Aortic smooth muscle cell (primary cell): Measurements from ENCODE around the gene PPP1CB.

GRCh38 chr2:27903857-27904355 lies 13.4 kb downstream of the BABAM2 start:
- RRBS, result no CpG with 5 or more reads among the region's 6 CpGs

DNA sequence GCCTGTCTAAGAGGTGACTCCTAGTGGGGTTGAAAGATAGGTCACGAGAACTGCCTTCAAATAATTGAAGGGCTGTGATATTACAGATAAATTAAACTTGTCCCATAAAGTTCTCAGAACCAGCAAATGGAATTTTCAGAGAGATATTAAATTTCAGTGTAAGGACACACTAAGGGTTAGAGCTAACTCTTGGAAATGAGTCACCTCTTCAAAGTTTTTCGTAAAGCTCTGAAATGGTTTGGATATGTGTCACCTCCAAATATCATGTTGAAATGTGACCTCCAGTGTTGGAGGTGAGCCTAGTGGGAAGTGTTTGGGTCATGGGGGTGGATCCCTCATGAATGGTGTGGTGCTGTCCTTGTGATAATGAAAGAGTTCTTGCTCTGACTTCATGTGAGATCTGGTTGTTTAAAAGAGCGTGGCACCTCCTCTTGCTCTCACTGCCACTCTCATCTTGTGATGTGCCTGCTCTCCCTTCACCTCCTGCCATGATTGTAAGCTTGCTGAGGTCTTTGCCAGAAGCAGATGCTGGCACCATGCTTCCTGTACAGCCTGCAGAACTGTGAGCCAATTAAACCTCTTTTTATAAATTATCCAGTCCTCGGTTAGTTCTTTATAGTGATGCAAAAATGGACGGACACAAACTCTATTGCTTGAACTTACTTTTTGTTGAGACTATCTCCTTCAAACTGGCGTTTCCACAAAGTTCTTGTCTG lies 87.4 kb downstream of the BABAM2 start:
- RRBS, result no CpG with 5 or more reads among the region's 6 CpGs

GRCh38 chr2:28080802-28081502 lies 190.4 kb downstream of the BABAM2 start:
- RRBS, result no CpG with 5 or more reads among the region's 7 CpGs

DNA sequence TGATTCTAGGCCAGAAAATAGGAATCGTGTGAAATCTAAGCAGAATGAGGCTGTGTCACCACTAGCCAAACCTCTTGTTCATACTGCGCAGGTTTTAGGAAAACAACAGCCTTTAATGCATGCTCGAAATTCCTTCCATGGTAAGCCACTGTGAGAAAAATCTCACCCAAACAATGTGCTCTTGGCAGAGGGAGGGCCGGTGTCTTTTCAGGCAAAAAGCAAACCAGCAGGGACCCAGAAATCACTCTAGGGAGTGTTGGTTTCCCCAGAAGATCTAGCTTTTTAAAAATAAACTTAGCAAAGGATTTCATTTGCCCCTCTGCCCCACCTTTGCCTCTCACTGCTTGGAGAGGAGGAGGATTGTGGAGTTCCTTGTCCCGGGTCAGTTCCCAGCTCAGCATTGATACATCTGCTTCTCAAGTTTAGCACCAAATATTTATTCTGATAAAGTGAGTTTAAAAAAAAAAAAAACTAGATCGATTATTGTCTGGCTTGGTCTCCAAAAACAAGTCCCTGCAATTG lies 71.1 kb upstream of the FOSL2 start:
- RRBS, result no CpG with 5 or more reads among the region's 6 CpGs

GRCh38 chr2:28367692-28368308 lies 24.9 kb upstream of the FOSL2 start:
- RRBS, result no CpG with 5 or more reads among the region's 16 CpGs

GRCh38 chr2:28376945-28377683 lies 15.5 kb upstream of the FOSL2 start:
- RRBS, result no CpG with 5 or more reads among the region's 25 CpGs

DNA sequence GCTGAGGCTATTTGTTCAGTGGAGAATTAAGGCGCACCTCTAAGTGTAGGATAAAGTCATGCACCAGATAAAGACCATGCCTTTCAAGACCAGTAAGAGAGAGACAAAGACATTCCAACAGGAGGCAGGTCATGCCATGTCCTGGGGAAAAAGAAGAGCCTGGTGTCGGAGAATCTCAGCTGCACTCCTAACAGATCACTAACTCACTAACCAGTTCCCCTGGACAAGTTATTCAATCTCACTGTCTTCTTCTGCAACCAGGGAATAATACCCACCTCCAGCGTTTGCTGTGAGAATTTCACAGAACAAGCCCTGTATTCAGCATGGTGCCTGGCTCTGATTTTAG lies 3.1 kb upstream of the FOSL2 start:
- RRBS, result no CpG with 5 or more reads among the region's 3 CpGs

GRCh38 chr2:28411525-28412863 lies 19.3 kb downstream of the FOSL2 start:
- RRBS, result no CpG with 5 or more reads among the region's 34 CpGs

DNA sequence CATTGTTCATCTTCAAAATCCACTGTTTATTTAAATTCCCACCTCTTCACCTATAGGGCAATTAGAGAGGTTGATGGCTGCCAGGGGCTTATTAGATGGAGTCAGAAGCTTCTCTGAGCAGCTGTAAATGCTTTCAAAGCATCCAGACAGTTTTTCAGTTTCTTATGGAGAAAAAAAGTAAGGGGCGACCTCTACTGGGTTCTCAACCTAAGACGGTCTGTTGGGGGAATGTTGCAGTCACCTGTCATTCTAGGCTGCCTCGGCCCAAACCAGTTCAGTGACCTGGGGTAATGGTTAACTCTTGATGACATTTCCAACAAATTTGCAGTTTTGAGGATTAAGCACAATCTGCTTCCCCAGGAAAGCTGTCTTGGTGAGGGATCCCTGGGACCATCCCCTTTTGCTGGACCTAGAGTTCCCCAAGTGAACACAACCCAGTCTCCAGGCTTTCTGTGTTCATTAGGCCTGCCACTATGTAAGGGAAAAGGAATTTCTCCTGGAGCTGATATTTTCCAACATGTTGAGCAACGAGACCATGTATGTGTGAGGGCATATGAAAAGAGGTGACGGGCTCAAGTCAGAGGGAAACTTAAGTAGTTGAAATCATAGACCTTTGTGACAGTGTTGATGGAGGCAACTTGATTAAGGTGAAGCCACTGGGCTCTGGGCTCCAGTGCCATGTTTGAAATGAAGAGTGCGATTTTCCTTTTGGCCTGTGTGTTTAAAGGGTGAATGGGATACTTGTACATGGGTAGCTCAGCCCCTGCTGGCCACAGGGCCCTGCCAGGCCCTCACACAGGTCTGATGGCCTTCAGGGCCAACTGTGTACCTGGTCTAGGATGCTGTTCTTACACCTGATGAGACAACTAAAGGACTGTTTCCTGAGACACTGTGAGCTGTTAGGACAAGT lies 26.9 kb downstream of the FOSL2 start:
- RRBS, result no CpG with 5 or more reads among the region's 6 CpGs

GRCh38 chr2:28538928-28539511 lies 43.2 kb downstream of the PLB1 start:
- RRBS, result no CpG with 5 or more reads among the region's 17 CpGs

DNA sequence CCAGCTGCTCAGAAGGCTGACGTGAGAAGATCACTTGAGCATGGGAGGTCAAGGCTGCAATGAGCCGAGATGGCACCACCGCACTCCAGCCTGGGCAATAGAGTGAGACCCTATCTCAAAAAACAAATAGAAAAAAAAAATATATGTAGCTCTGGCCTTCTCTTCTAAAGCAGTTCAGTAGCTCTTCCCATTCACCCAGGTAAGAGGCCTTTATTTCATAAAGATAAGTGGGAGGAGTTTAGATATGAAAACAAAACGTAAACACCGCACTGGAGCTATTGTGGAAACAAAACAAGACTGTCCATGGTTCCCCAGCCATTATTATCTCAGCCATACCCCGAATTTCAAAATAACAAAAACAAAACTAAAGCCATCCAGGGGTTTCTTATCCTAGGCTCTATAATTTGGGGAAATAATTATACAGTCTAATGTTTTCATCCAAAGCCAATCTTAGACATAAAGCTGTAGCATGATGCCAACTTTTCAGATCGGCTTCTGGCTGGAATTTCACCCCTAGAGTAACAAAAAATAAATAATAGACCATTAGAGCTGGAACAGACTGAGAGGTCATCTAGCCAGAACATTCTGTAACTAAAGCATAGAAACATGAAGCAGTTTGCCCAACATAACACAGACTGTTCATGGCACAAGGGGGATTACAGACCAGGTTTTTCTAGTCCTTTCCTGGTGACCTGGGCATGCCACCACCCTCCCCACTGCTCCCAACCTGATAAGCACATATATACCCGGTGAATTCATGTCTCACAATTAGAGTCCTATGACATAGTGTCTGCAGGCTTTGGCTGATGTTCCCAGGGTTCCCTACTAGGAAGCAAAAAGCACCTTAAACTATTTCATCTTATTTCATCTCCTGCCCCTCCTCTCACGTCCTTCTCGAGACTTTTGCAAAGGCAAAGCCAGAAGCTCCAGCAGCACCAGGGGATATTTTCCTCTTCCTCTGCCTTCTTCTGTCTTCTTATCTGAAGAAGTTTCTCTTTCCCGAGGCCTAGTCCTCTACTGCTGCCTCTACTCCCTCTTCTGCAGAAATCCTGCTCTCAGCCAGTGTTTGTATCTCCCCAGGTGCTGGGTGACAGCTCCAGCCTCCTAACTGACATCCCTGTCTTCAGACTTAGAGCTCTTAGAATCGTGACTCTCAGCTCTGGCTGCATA lies 116.5 kb upstream of the PPP1CB start:
- RRBS, result no CpG with 5 or more reads among the region's 12 CpGs

DNA sequence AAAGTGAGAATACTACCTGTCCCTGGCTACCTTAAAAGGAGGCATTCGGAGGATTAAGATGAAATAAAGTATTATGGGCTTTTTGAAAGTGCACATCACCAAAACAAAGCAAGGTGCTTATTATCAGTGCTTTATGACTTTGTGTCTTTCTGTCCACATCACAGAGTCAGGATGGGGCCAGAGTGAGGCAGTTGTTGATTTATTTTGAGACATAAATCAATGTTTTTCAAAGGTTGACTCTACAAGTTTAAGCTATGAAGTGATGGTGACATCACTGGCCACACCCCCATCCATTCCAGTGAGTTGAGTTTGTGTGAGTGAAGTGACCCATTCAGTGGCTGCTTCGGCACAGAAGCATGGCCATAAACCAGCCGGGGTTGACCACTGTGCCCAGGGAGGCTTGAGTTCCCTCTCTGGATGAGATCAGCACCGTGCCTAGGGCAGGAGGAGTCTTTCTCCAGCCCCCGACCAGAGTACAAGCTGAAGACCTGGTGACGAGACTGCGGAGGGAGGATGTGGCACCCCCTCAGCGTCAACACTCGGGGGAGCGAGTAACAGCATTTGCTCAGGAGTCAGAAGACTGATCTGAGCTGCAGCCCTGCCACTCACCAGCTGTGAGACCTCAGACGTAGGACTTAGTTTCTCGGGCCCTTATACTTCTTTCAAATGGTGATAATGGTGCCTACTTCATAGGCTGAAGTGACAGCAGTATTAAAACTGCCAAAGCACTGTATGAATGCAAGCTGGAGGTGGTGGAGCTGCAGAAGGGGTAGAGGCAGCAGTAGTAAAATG lies 88.9 kb upstream of the PPP1CB start:
- RRBS, result no CpG with 5 or more reads among the region's 12 CpGs

GRCh38 chr2:28663541-28663753 lies 88.2 kb upstream of the PPP1CB start:
- RRBS, result no CpG with 5 or more reads among the region's 1 CpG

DNA sequence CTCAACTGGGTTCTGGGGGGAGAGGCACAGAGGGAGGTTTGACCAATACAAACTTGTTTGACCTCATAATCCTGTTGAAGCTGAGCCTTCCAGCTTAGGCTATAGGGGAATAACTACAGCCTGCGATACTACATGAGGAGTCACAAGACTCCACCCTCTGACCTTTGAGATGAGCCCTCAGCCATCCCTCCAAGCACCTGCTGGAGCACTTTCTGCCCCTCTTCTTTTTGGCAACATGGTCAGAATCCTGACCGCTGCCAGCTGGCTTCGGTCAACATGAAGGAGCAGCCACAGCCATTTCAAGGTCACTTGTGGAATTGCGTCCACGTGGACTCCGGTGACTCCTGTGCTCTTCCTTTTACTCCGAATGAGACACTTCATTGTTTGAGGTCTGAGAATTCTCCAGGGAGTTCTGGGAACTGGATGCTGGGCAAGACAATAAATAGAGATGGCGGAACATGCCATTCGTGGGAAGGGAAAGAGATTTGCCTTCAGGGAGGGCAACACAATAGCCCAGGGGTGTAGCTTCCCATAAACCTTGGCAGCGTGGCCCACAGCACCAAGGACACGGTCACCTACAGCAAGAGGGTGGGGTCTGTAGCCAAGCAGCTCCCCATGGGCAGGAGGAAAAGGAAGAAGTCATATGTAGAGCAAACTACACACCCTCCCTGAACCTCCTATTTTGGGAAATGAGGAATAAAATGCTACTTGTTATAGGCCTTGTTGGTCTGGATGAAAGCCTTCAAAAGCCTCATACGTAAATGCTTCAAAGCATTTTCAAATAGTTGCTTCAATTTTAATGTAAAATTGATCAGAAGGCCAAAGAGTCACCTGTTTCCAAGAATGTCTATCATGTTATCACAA lies 73.3 kb upstream of the PPP1CB start:
- RRBS, result no CpG with 5 or more reads among the region's 12 CpGs

DNA sequence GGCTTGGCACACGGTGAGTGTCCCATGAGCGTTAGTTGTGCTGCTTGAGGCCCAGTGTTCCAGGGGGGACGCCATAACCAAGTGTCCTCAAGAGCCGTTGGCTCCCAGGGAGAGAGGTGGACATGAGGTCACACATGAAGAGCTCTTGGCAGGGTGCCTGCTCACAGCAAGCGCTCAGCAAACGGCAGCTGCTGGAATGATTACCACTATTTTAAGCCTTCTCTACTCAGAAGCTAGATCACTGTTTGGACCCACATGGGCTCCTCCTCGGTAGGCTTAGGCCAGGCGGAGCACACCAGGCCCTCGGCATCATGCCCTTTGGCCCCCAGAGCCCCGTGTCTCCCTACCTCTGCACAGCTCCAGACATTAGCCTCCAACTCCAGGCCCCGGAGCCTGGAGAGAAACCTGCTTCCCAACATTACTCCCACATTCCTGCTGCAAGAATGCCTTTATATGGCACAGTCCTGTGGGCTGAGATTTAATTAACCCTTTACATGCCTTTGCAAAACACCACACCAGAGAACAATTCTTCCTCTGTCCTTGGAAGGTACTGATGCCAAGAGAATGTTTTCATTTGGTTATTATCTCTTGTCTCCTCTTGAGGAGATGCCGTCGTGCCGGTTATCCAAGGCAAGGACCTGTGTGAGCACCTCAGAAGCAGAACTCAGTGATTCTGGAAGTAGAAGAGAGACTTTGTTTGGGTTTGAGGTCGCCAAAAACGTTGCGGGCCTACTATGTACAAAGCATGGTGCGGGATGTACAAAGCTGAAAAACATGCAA lies 68.3 kb upstream of the PPP1CB start:
- RRBS, result no CpG with 5 or more reads among the region's 18 CpGs

GRCh38 chr2:28702110-28702835 lies 49.4 kb upstream of the PPP1CB start:
- RRBS, result no CpG with 5 or more reads among the region's 6 CpGs

DNA sequence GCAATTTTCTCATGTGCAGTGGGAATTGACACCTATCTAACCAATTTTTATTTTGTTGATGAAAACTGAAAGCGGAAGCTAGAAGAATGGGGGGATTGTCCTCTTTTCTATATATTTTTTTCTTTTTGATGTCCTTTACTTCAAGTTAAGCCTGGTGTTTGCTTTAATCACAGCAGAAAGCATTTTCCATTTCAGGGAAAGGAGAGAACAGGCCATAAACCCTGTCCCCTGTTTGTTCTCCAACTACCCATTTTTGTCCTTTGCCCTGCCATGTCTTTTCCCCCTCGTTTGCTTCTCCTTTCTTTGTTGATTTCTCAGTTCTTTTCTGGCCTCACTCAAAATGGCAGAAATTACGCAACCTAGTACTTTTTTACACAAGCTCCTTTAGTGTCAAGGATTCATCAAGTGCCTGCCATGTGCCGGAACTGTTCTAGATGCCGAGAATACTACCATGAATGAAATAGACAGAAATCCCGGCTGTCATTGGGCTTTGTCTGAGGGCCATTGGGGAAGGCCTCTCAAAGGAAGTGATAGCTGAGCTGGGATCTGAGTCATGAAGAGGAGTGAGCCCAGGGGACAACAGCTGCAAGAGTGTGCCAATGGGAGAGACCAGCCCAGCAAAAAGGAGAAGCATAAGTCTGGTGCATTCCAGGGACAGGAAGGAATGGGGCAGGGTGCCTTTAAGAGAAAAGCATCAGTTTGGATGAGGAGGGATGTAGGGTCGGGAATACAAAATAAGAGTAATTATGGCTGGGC lies 34.4 kb upstream of the PPP1CB start:
- RRBS, result no CpG with 5 or more reads among the region's 7 CpGs

GRCh38 chr2:28751373-28752198 lies at the start of gene PPP1CB:
Gene PPP1CB (plus strand): TSS chr2:28751830.
- RRBS, result 0% methylated on average over 5 of the region's 100 CpGs

DNA sequence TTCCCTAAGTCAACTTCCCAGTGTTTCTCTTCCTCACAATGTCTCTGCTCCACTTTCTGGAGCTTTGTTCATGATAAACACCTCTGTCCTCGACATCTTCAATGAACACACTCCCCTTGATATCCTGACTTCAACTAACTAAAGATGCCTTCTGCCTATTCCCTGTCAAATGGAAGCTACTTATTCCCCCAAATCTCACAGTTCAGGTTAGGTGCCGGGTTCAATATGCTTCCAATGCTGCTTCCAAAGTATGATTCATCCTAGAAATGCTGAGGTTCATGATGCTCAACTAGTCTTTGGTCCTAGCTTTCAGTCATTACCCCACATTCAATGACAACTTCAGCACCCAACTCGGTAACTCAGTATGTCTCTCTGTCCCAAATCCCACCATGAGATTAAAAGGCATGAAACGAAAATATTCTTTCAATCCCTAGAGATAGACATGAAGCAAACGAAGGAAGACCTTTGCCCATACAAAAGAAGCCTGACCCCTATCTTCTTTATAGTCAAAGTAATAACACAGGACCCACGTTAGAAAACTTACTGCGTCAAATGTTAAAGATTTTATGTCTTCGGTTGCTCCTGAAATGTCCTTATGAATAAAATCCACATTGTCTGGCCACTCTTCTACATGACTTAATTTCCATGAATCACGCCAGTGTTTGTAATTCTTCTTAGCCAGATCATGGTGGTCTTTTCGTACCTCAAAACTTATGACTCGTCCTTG lies 9.4 kb downstream of the TRMT61B start:
- RRBS, result no CpG with 5 or more reads among the region's 11 CpGs

GRCh38 chr2:28941448-28941792 lies 39.7 kb upstream of the TOGARAM2 start:
- RRBS, result no CpG with 5 or more reads among the region's 5 CpGs